RPMI7951 (cell line): Measurements from ENCODE around the genes RAB20 and ING1.

- RAMPAGE, long total RNA: no peak
Observed at GRCh38 chr13:110409266-110410426, 102.6 kb downstream of the COL4A2 start.

DNA sequence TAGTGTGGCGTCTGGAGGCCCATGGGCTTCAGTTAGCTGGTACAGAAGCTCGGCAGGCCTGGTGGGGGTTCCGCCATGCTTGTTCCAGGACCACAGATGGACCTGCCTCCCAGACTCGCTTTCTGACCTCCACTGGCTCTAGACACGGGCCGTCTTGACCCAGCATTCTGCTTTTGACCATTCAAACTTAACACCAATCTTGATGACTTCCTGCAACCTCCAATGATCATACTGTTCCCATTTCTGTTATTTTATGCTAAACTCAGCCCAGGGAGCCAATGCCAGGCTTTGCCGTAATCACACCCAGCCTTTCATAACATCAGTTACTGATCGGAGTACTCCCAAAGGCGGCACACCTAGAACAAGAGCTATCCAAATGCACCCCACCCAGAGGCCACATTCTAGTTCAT lies 120.3 kb downstream of the RAB20 start:
- RAMPAGE, long total RNA: no peak

- RAMPAGE, long total RNA: no peak
Observed at GRCh38 chr13:110506279-110506793, 55.2 kb downstream of the RAB20 start.

- RAMPAGE, long total RNA: no peak
Observed at GRCh38 chr13:110540672-110541955, 20.4 kb downstream of the RAB20 start.

DNA sequence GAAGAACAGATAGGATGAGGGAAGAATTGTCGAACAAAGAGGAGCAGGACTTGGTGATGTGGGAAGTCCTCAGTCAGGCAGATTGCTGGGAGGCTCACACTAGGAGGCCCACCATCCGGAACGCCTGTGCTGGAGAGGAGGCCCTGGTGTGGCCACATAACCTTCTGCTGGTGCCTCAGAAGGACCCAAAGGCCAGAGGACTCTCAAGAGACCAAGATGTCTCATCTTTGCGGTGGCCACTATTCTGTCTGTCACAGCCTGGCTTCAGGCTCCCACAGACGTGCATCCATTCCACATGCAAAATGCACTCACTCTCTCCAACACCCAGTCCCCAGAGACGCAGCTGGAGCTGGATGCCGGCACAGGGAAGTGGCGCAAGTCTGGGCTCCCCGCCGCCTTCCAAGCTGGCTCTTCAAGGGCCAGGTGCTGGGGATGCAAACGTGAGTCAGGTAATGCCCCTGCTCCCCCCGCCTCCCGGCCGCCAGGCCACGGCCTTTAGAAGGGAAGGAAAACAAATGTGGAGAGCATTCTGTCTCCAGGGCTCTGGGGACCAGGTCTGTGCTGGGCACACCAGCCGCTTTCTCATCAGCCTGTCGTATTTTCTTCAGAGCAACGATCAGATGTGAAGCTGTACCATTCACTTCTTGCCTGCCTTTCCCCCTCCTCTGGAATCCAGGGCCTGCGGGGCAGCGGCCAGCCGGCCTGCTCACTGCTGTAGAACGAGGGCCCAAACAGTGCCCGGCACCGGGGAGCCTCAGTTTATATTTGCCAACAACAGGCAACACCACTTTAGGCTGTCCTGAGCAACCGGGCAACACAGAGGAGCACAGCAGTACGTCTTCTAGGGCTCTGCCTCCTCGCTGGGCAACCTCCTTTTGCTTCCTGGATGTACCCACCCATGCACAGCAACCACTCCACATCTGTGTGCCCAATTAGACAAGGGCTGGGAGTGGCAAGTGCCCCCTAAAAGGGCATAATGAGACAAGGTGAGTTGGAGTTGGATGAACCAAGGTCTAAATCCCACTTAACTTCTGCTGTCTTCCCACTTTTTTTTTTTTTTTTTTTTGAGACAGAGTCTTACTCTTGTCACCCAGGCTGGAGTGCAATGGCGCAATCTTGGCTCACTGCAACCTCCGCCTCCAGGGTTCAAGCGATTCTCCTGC lies 3.8 kb downstream of the RAB20 start:
- RAMPAGE, long total RNA: no peak

DNA sequence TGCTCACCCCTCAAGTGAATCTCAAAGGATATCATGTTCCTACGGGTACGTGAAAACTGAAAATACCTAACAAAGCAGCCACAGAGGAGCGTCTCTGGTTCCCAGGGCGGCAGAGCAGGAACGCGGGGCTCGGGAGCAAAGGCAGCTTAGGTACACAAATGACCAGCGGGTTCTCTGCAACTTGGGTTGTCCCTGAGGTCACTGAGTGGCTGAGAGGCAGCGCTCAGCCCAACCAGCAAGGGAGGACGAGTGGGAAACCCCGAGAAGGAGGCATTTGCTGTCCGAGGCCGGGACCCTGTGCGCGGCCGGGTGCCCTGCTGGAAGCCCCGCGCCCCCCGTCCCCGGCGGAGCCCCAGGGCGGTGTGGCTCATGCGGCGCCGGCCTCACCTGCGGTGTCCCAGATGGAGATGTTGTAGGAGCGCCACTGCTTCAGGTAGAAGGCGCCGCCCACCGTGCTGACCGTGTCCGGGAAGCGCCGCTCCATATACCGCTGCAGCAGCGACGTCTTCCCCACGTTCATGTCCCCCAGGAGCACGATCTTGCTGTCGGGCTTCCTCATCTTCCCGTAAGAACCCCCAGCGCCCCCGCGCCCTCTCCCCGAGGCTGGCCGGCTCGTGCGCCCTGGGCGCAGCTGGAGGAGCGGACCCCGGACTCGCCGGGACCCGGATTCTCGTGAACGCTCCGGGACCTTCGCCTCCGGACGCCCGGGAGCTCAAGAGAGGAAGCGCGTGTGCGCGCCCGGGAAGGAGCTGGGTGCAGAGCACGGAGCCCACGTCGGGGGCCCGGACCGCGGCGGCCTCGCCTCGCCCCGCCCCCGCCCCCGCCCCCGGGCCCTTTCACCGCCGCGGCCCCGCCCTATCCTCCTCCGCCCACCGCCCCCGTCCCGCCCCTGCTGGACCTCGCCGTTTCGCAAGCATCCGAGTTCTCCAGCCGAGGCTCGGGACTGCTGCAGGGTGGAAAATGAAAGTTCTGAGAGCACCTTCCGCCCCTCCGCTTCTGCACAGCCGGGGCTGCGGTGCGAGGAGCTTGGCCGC lies at the start of gene RAB20:
Gene RAB20, minus strand, starts transcription at position 762 of the 1,034 bp plus-strand sequence.
- RAMPAGE, long total RNA: no peak

GRCh38 chr13:110576700-110577302 lies 15.3 kb upstream of the RAB20 start:
- RAMPAGE, long total RNA: no peak

- RAMPAGE, long total RNA: no peak
Observed at GRCh38 chr13:110628721-110629317, 13.5 kb downstream of the NAXD start.

DNA sequence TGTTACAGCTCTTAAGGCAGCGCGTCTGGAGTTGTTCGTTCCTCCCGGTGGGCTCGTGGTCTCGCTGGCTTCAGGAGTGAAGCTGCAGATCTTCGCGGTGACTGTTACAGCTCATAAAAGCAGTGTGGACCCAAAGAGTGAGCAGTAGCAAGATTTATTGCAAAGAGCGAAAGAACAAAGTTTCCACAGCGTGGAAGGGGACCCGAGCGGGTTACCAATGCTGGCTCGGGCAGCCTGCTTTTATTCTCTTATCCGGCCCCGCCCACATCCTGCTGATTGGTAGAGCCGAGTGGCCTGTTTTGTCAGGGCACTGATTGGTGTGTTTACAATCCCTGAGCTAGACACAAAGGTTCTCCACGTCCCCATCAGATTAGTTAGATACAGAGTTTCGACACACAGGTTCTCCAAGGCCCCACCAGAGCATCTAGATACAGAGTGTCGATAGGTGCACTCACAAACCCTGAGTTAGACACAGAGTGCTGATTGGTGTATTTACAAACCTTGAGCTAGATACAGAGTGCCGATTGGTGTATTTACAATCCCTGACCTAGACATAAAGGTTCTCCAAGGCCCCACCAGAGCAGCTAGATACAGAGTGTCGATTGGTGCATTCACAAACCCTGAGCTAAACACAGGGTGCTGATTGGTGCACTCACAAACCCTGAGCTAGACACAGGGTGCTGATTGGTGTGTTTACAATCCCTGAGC lies 17.0 kb downstream of the NAXD start:
- RAMPAGE, long total RNA: no peak

DNA sequence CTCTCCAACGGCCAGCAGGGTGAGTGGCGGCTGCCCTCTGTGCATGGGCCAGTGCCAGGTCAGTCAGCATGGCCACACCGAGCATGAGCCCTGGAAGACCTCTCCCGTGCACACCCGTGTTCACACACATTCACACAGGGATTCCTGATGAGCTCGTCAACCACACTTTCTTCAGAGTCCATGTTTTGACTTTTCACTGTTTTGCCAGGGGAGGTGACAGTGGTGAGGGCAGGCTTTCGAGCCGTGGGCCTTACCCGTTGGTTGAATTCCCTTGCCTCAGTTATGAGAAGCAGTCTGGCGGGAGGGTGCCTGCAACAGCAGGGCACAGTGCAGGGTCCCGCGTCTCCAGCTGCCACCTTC lies 20.2 kb downstream of the NAXD start:
- RAMPAGE, long total RNA: no peak

- RAMPAGE, long total RNA: no peak
Observed at GRCh38 chr13:110643975-110644747, 28.8 kb downstream of the NAXD start.

- RAMPAGE, long total RNA: no peak
Observed at GRCh38 chr13:110676533-110677384, 29.2 kb downstream of the CARS2 start.

DNA sequence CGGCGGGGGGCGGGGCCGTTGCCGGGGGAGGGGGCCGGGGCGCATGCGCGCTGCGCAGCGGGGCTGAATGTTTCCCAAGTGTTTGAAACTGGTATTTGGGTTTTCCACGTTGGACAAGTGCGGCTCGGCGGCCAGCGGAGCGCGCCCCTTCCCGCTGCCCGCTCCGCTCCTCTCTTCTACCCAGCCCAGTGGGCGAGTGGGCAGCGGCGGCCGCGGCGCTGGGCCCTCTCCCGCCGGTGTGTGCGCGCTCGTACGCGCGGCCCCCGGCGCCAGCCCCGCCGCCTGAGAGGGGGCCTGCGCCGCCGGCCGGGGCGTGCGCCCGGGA lies at the start of gene ING1:
Gene ING1, plus strand, starts transcription at position 98 of the 325 bp plus-strand sequence.
- RAMPAGE, long total RNA: no peak

DNA sequence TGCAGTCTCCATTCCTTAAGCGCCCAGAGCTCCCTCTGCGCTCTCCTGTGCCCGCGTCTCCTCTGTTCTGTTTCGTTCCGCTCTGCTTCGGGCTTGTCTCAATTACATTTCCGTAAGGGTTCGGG lies 98.8 kb downstream of the ING1 start:
- RAMPAGE, long total RNA: no peak

- RAMPAGE, long total RNA: no peak
Observed at GRCh38 chr13:110812584-110813809, 99.5 kb downstream of the ING1 start.

DNA sequence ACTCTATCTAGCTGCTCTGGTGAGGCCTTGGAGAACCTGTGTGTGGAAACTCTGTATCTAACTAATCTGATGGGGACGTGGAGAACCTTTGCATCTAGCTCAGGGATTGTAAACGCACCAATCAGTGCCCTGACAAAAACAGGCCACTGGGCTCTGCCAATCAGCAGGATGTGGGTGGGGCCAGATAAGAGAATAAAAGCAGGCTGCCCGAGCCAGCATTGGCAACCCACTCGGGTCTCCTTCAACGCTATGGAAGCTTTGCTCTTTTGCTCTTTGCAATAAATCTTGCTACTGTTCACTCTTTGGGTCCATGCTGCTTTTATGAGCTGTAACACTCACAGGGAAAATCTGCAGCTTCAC lies 93.0 kb downstream of the ANKRD10 start:
- RAMPAGE, long total RNA: no peak

DNA sequence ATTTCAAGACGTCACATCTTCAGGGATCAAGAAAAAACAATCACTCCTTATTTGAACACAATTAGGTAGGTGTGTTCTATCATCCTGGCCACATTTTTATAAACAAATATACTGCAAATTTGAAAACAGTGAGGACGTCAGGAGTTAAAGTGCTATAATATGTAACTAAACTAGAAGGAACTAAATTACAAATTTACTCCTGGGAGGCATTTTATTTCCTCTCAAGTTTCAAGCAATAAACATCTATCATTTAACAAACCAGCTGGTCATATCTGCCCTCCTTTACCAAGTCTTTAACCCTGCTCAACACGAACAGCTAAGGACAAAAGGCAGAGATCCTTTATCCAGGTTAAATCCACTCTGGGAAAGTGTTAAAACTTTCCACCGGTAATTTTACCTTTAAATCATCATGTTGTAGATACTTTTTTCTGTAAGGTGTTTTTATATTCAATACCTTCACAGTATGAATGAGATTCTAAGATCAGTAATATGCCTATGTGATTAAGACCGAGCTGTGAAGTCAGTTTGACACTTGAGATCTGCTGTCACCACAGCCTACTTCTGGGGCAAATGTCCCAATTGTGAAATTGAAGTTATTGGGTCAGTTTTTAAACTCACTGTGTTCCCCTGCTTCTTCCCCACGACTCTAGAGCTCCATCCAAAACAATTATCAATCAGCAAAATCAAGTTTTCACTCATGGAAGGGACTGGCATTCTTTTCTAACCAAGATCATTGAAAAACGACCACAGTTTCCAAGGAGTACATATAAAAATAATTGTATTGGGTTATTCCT lies 26.3 kb downstream of the ANKRD10 start:
- RAMPAGE, long total RNA: no peak

DNA sequence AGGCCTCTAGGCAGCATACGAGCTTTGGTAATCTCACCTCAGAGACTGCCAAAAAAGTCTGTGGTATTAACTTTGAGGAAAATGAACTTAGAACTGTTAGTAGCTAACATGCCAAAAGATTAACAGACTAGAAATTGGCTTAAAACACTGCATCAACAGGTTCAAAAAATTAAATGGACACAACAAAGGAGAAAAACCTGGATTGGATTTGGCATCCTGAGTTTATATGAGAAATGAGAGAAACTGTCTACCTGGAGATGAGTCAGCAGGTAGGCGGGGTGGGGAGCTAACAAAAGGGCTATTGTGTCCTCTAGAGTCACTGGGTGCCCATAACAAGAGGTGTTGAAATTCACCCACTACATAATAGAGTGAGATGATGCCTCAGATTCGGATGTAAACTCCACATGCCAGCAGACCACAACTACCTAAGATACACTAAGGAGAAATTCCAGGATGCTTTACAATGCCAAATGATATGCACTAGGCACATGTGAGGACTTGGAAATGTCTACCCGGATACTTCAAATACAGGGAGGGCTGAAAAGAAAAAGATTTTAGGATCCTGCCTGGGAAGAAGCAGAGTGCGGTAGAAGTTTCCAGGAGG lies 6.4 kb downstream of the ANKRD10 start:
- RAMPAGE, long total RNA: no peak

GRCh38 chr13:110916303-110917085 lies 1.6 kb upstream of the ANKRD10 start:
- RAMPAGE, long total RNA: no peak

GRCh38 chr13:111043543-111043846 lies 71.6 kb upstream of the ARHGEF7 start:
- RAMPAGE, long total RNA: no peak